Suprapubic skin (tissue), 4 donors: ENCODE data around the genes ATP13A3 and MUC4.

DNA sequence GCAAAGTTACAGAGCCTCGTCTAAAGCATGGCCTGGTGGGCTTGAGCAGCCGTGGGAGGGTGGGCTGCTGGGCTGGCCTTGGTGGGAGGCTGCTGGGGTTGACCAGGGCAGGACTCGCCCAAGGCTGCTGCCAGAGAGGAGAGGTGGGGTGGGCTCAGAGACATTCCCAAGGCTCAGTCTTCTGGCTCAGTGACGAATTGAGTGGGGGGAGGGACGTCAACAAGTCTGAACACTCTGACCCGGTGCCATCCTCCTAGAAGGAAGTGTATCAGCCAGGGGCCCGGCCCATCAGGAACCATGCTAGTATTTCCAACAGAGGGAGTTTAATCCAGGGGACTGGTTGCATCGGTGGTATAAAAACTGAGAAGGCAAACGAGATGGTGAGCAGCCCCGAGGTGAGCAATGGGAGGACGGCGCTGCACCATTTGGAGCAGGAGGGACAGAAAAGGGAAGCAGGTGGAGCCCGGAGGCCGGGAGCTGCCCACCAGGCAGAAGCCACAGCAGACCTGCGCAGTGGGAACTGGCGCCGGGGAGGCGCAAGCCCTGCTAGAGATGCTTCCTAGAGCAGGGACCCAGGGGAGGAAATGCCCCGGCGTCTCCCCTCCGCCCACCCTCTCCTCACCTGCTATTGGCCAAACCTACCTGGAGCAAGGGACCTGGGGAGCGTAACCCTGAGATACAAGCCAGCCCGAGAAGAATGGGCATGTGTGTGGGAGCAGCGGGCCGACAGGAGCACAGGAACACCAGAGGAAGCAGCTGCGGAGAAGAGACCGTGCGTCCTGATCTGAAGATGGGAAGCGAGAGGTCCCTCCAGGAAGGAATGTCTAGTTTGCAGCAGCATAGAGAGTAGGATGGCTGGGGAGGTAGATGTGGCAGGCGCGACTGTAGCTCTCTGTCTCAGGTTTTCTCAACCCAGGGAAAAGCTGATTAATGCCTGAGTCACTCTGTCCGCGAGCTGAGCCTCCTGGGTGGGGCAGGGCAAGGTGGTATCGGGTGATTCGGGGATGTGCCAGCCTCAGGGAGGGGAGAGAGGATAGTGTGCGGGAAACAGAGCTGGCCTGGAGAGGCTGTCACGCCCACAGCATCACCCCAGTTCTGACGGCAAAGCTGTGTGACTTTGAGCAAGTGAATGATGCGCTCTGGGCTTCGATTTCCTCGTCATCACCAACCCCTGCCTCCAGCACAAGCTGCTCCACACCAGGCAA is 28.8 kb downstream of the CPN2 start:
- PRO-cap = no peak
- RAMPAGE, long total RNA, 4 experiments = no peak in any of the 4 experiments

- PRO-cap = no peak
- RAMPAGE, long total RNA, 4 experiments = no peak in any of the 4 experiments
Observed at GRCh38 chr3:194473548-194474015, 13.2 kb downstream of the ATP13A3 start.

DNA sequence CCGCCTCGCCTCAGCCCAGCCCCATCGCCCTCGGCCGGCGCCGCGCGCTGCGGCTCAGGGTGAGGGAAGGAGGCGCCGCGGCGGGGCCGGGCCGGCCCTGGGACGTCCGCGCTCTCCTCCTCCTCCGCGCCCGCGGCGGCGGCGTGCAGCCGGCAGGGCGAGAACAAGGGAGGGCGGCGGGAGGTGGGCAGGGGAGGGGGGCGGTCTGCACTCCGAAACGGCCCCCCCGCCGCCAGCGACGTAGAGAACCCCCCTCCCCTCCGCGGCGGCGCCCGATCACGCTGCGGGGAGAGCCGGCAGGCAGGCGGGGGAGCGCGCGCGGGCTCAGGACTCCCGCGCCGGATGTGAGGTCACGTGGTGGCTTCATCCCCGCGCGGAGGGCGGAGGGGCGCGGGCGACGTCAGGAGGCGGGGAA is at the start of gene ATP13A3:
ATP13A3 (minus strand) TSS at position 332 of the 415 bp plus-strand sequence.
- PRO-cap = bidirectional peak, plus-strand start at position 57 of the sequence, minus-strand start at position 32 of the sequence; bidirectional peak, plus-strand start outside the sequence, minus-strand start at position 346 of the sequence
- RAMPAGE, long total RNA, 4 experiments = start-site peak on the minus strand in 1 of 4 experiments, centred at position 323 of the sequence, 15 reads per replicate

- PRO-cap = no peak
- RAMPAGE, long total RNA, 4 experiments = no peak in any of the 4 experiments
Observed at GRCh38 chr3:194561131-194561681, 72.0 kb downstream of the TMEM44 start.

DNA sequence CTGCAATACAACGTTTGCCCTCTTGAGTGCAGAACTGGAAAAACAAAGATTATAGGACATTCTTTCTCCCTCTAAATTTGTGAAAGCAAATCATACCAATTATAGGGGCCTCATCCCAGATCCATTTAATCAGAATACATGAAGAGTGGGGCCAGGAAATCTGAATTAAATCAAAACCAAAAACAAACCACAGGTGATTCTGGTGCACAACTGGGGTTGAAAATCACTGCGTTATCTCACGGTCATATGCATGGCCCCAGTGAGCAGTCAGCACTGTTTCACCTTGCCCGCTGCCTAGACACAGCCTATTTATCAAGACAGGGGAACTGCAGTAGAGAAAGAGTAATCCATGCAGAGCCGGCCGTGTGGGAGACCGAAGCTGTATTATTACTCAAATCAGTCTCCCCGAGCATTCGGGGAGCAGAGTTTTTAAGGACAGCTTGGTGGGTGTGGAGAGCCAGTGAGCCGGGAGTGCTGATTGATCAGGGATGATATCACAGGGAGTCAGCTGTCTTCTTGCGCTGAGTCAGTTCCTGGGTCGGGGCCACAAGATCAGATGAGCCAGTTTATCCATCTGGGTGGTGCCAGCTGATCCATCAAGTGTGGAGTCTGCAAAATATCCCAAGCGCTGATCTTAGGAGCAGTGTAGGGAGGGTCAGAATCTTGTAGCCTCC is 58.2 kb downstream of the TMEM44 start:
- PRO-cap = no peak
- RAMPAGE, long total RNA, 4 experiments = no peak in any of the 4 experiments

- PRO-cap = no peak
- RAMPAGE, long total RNA, 4 experiments = no peak in any of the 4 experiments
Observed at GRCh38 chr3:194648774-194649167, 15.6 kb upstream of the TMEM44 start.

- PRO-cap = no peak
- RAMPAGE, long total RNA, 4 experiments = no peak in any of the 4 experiments
Observed at GRCh38 chr3:194688501-194688988, 2.9 kb downstream of the FAM43A start.

GRCh38 chr3:194769007-194769242 is 83.2 kb downstream of the FAM43A start:
- PRO-cap = no peak
- RAMPAGE, long total RNA, 4 experiments = no peak in any of the 4 experiments

DNA sequence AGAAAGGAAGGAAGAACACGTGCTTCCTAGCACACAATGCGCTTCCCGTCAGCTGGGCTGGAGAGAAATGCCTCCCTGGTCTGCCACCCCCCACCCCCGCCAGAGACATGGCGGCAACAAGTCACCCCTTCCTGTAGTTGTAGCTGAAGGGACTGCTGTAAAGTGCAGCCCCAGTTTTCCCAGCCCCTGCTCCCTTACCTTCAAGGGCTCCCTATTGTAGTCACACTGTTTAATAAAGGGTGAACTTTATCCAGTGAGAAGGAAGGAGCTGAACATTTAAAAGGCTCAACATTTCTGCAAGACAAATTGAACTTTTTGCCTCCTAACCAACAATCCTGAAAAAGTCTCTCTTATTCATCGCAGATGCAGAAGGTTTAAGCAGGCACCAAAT is 182.1 kb downstream of the FAM43A start:
- PRO-cap = no peak
- RAMPAGE, long total RNA, 4 experiments = no peak in any of the 4 experiments

- PRO-cap = no peak
- RAMPAGE, long total RNA, 4 experiments = no peak in any of the 4 experiments
Observed at GRCh38 chr3:194952319-194952691, 266.6 kb downstream of the FAM43A start.

- PRO-cap = no peak
- RAMPAGE, long total RNA, 4 experiments = no peak in any of the 4 experiments
Observed at GRCh38 chr3:194976864-194977288, 291.2 kb downstream of the FAM43A start.

DNA sequence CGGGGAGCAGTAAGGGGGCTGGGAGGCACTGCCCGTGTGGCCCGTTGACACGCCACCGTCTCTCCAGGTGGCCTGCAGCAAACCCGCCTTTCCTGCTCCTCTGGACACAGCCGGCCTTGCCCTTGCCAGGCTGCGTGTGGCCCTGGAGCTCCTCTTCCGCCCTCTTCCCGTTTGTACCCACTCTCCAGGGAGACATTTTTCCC is 184.0 kb downstream of the XXYLT1 start:
- PRO-cap = no peak
- RAMPAGE, long total RNA, 4 experiments = no peak in any of the 4 experiments

DNA sequence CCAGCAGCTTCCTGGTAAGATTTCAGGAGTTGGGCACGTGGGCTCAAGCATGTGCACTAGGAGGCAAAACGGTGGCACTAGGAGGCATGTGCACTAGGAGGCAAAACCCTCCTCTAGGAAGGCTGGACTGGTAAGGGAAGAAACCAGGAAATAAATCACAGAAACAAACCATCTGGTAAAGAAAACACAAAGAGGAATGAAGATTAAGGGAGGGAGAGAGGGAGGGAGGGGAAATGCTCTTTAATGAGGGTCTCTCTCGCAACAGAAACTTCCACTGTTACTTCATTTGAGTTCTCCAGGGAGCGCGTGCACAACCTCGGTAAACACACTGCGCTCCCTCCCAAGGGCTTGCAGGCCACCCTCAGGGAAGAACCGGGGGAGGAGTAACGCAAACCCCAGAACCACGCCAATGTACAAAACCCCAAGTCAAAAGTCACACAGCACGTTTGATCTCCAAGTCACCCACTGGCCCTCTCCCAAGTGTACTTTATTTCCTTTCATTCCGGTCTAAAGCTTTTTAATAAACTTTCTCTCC is 116.6 kb downstream of the XXYLT1 start:
- PRO-cap = no peak
- RAMPAGE, long total RNA, 4 experiments = no peak in any of the 4 experiments

DNA sequence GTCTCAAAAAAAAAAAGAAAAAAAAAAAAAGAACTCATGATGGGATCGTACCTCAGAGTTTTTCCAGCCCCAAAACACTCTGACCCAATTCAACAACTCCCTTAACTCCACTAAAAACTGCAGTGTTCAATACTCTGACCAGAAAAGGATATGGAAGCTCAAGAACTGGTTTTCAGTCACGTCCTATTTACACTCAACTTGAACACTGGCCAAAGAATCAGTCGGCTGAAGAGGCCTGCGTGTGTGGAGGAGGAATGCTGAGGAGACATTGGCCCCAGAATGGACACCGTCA is 91.7 kb downstream of the XXYLT1 start:
- PRO-cap = no peak
- RAMPAGE, long total RNA, 4 experiments = no peak in any of the 4 experiments

DNA sequence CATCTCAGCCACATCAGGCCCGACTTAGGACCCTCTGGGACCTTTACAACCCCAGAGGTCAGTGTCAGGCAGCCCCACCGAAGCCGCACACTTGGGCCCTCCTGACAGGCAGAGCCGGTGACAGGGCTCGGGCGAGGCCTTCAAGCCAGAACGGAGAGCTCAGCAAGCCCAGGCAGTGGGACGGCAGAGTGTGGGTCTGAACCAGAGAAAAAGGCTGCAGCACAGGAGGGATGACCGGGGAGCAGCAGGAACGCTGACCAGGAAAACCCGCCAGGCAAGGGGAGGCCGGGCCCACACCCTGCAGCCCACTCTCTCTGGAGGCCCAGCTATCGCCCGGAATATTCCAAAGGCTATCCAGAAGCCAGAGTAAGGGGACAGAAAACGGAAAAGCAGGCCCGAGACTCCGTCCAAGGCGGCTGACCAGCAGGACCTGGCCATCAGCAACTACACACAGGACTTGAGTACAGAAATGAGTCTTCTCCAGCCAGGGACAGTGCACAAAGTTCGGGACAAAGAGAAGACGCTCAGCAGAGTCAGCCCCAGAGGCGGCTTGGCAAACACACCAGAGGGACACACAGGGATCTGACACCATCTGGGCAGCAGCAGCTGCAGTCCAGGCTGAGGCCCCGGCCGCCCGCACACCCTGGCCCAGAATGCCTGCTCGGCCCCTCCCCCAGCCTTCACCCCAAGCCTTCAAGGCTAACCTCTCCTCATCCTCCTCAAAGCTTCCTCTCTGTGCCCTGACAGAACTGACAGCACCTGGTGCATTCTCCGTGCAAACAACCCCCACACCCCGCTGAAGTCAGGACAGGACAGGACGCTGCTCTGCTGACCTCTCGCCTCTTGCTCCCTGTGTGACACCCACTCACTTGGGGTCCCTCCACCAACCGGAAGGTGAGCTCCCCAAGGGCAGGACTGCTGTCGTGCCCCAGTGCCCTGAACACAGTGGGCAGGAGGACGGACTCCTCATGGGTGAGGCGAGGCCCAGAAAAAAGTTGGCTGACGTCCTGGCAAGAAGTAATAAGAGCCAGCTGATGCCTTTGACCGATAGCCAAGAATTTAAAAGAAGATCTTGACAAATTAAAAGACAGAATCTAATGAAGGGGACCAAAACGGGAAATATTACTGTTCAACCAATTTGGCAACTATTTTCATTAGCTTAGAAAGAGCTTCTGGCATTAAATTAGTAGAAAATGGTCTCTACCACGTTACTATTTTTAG is 61.1 kb downstream of the XXYLT1 start:
- PRO-cap = bidirectional peak, plus-strand start at position 491 of the sequence, minus-strand start at position 446 of the sequence
- RAMPAGE, long total RNA, 4 experiments = start-site peak on the minus strand in 1 of 4 experiments, centred at position 665 of the sequence, 5 reads per replicate

DNA sequence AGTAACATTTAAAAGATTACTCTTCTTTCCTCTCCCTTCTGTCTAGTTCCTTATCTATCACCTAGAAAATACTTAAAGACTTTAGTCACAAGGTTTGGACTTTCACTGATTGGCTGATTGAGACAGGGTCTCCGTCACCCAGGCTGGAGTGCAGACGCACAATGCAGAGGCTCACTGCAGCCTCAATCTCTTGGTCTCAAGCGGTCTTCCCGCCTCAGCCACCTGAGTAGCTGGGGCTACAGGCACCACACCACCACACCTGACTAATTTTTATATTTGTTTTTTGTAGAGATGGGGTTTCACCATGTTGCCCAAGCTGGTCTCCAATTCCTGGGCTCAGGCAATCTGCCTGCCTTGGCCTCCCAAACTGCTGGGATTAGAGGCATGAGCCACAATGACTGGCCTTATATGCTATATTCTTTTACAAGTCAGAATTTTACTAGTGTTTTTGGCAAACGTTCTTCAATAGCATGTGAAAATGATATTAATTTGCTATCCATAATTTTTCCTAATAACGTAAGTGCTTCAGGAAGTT is 44.0 kb upstream of the XXYLT1 start:
- PRO-cap = no peak
- RAMPAGE, long total RNA, 4 experiments = start-site peak on the minus strand in 1 of 4 experiments, centred at position 285 of the sequence, 37 reads per replicate

DNA sequence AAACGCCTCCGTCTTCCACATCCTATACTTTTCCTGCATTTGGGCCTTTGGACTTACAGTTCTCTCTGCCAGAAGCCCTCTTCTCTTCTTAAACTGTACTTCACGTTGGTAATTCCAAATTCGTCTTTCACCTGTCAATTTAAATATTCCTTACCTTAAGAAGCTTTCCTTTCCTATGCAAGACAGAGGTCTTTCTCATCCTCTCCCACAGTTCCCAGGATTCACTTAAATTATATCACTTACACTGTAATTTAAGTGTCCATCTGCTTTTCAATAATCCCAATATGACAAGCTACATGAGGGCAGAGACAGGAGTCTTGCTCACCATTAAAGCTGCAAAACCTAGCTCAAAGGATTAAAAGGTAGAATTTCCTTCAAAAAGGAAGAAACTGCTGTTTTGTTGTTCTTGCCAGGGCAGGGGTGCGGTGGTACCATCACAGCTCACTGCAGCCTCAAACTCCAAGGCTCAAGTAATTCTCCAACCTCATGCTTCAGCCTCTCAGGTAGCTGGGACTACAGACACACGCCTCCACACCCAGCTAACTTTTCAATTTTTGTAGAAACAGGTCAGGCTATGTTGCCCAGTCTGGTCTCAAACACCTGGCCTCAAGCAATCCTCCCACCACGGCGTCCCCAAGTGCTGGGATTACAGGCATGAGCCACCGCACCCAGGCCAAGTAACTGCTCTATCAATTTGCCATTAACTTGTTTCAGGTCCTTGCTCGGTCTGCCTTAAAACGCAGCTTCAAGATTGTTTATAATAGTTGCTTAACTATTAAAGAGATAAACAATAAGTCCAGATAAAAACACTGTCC is 24.6 kb downstream of the ACAP2 start:
- PRO-cap = no peak
- RAMPAGE, long total RNA, 4 experiments = start-site peak on the minus strand in 1 of 4 experiments, centred at position 271 of the sequence, 6 reads per replicate

GRCh38 chr3:195811550-195812264 is at the start of gene MUC4:
Gene MUC4, minus strand, starts transcription at chr3:195811929.
- PRO-cap = no peak
- RAMPAGE, long total RNA, 4 experiments = no peak in any of the 4 experiments

DNA sequence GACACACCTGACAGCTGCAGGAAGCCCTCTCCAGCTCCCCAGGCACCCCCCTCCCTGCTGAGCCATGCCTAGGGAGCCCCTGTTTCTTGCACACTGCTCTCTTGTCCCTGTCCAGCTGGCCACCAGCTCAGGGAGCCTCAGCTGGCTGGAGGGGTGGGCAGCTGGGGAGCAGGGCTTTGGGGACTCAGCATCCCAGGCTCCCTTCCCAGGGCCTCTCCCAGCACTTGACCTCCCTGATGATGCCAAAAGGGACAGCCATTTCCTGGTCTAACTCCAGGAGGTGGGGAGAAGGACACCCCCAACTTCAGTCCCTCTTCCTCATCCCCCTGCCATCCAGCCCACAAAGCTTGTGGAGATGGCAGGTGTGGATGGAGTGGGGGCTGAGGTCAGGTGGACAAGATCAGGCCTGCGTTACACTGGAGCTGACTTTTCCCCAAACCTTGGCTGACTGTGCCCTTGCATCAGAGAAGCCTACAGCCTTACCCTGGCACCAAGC is 14.6 kb downstream of the TNK2 start:
- PRO-cap = no peak
- RAMPAGE, long total RNA, 4 experiments = start-site peak on the minus strand in 1 of 4 experiments, centred at position 135 of the sequence, 16 reads per replicate

GRCh38 chr3:195895015-195895781 is 13.2 kb downstream of the TNK2 start:
- PRO-cap = no peak
- RAMPAGE, long total RNA, 4 experiments = start-site peak on the minus strand in 1 of 4 experiments, at chr3:195895455-195895744 at its widest, 31 reads per replicate